GM23248 (cell line): ENCODE results near the gene RALGAPA2.

DNA sequence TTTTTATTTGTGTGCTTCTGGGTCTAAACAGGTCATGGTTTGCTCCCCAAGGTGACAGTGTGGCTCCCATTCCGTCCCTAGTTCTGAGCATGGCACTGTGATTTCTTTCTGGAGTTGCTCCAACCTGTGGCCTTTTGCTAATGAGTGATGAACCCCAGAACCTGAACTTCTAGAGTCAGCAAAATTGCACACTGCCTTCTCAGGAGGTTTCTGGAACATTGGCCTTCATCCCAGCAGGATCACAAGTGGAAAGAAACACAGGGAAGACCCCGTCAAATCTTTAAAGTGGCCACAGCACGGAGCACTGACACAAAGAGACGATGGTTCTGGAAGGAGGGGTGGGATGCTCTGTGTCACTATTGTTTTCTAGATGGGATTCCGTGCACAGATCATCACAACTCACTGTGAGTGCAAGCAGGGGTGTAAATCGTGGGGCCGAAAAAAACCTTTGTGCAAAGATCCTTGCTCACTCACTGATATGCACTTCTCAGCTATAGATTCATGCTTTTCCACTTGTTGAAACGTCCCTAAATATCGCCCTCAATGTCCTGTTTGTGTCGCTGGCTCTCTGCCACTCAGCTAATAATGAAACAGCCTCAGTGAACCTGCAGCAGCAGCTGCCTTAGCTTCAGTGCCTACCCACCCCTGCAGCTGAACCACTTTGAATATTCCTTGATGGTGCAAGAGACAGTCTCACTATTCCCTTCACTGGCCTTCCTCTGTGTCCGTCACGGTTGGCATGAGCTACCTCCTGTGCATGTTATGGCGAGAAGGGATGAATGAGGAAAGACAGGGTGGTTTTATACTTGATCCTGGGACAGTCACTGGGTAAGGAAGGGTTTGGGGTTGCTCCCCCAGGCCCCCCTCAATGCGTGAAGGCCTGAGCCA lies 129.0 kb upstream of the NAA20 start:
- RAMPAGE, long total RNA: no peak

DNA sequence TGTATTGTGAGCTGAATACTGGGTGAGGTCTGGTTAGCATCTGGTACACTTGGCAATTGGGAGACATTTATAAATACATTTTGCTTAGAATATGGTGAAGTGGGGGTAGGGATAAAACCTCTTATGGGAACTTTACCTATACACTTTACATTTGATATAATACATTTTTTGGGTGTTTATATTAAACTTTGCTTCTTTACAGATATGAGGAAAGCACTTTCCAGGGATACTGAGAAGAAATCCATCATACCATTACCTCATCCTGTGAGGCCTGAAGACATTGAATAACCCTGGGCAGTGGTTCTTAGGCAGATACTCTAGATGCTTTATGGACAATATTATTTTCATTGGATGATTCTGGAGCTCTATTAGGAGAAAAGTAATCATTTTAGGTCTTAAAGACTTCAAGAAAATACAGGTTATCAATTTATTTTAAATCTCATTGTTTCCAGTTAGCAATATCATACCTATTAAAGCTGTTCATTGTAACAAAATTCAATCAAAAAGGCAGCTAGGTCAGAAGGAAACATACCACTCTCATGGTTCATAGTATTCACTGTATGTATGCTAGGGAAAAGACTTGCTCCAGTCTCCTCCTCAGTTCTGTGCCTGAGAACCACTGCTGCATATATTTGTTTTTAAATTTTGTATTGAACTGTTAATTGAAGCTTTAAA lies 15.9 kb downstream of the NAA20 start:
- RAMPAGE, long total RNA: no peak

GRCh38 chr20:20138165-20138772 lies 85.9 kb downstream of the CFAP61 start:
- RAMPAGE, long total RNA: no peak

- RAMPAGE, long total RNA: no peak
Measured at GRCh38 chr20:20411428-20411917, 43.6 kb downstream of the INSM1 start.

GRCh38 chr20:20486517-20487252 lies 118.8 kb downstream of the INSM1 start:
- RAMPAGE, long total RNA: no peak

GRCh38 chr20:20690750-20691070 lies 21.7 kb downstream of the RALGAPA2 start:
- RAMPAGE, long total RNA: no peak

- RAMPAGE, long total RNA: no peak
Measured at GRCh38 chr20:20696234-20696860, 16.1 kb downstream of the RALGAPA2 start.

GRCh38 chr20:20712340-20713137 lies at the start of gene RALGAPA2:
RALGAPA2 (minus strand) TSS chr20:20712644.
- RAMPAGE, long total RNA: no peak

DNA sequence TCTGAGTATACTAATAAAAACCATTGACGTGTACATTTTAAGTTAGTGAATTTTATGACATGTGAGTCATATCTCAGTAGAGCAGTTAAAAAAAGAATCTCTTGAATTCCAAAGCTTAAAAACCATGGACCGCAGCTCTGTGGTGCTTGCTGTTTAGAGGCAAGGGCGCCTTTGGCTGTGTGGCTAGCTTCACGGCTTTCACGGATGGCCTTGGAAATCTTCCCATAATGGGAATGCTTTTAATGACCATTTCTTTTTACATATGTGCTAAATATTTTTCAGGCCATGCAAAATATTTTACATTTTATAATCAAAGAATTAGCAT lies 57.4 kb downstream of the KIZ start:
- RAMPAGE, long total RNA: no peak

DNA sequence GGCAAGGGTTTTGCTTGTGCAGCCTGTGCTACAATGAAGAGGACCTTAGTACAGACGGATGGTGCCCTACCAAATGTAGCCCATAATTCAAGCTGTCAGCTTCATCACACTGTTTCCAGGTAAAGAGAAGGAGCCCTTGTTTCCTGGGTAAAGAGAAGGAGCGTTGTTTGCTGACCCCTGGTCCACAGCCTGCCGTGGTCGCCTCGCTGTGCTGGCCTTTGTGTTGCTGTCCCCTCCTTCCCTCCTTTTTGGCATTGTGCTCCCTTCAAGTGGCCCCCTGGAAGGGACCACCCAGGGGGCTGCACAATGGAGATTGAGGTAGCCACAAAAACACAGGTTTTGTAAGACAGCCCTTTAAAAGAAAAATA lies 63.7 kb downstream of the KIZ start:
- RAMPAGE, long total RNA: no peak

DNA sequence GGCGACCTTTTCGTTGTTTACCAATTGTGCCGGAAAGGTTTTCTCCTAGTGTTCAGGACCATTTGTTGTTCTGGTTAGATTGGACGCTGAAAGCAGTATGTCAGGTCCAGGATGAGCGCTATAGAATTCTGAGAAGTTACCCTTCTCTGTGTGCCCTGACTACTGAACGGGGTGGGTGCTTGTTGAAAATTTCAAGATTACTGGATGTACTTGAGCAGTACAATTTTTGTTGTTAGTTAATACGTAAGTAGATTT lies 721 bp downstream of the XRN2 start:
- RAMPAGE, long total RNA: no peak

- RAMPAGE, long total RNA: no peak
Measured at GRCh38 chr20:22490686-22491418, 93.5 kb downstream of the FOXA2 start.

- RAMPAGE, long total RNA: no peak
Measured at GRCh38 chr20:22578194-22578714, 6.1 kb downstream of the FOXA2 start.

DNA sequence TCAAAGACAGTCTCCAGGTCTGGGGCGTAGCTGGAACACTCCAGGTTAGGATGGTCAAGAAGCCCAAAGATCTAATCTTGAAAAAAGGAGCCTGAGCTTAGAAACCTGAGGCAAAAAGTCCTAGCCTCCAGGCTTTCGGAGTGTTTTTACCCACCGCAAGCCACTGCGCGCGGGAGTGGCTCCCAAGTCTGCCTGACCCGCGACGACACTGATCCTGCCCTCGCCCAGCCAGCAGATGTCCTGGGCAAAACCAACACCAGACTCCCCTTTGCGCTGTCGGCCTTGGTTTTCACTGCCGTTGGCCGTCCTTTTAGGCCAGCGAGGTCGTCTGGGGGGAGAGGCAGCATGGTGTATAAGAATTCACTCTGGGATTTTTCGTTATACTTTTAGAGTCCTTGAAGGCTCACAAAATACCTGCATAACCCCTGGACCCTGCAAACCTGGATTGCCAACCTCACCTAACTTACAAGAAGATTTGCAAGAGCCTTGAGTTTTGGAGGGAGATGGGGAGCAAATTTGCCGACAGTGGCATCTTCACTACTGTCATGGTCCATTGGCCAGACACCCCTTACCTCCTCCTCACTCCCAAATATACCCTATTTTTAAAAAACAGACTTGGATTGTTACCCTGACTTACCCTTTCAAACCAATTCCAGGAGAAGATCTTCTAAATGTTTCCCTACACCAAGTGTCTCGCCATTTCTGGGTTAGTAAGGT lies 4.6 kb downstream of the FOXA2 start:
- RAMPAGE, long total RNA: no peak

DNA sequence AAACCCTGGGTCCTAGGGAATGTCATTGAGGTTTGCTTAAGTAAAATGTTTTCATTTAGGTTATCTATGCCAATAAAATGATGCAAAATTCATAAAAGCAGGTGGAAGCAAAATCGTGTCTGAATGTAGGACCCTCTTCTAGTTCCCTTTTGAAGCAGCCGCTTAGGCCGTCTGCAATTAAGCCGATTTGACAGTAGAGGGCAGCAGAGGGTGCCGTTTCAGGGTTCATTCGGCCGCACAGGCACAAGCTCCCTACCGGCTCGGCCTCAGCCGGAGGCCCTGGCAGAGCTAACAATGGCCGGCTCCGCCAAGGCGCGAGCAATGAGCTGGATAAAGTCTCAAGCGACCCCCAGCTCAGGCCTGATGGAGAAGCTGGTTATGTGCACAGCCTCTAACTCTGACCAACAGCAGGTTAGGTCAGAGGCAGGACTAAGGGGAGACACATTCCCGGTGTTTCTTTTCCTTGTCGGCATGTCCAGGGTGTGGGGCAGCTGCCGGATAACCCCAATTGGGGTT lies 107.3 kb upstream of the FOXA2 start:
- RAMPAGE, long total RNA: no peak

DNA sequence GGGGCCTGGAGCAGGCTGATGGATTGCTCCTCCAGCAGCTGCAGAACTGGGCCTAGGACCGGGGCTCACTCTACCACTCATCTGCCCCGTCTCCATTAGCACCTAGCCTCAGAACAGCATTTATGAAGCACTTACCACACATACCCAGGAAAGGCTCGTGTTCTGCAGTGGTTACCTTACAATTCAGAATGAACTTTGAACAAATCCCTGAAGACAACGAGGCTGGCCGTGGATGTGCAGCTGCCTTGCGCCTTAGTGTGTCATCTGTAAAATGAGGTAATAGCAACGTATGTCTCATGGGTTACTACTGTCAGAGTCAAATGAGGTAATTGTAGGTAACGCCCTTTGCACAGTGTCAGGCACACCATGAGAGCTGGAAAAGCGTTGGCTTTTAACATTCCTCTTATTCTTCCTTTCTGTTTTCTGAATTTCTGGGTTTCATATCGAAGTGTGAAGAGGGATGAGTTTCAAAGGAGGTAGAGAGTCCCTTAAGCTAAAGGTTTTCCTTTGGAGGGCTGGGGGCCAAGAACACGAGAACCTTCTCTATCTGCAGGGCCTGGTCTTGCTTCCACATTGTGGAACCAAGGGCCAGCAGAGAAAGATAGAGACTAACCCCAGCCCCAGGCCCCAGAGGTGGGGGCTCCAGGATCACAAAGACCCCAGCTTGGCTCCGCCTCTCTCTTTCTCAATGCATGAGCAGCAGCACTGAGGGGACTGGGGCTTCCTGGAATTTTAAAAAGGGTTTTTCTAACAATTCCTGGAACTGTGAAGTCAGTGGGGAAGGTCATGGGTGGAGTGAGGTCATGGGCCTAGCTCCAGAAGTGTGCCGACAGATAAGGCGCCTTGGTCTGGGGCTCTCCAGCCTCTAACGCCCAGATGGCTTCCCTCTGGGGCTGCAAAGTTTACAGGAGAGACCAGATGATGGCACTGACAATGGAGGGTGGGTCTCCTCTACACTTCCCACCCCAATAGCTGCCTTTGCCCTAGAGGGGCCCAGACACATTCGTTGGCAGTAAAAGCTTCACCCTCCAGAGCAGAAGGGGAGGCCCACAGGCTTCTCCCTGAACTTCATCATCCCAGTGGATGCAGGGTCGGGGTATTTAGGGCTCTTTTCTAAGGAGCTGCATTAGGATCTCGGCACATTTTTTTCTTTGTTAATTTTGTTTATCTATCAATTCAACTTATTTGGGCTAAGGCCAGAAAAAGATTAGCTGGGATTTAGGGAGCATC lies 46.7 kb upstream of the CD93 start:
- RAMPAGE, long total RNA: no peak

DNA sequence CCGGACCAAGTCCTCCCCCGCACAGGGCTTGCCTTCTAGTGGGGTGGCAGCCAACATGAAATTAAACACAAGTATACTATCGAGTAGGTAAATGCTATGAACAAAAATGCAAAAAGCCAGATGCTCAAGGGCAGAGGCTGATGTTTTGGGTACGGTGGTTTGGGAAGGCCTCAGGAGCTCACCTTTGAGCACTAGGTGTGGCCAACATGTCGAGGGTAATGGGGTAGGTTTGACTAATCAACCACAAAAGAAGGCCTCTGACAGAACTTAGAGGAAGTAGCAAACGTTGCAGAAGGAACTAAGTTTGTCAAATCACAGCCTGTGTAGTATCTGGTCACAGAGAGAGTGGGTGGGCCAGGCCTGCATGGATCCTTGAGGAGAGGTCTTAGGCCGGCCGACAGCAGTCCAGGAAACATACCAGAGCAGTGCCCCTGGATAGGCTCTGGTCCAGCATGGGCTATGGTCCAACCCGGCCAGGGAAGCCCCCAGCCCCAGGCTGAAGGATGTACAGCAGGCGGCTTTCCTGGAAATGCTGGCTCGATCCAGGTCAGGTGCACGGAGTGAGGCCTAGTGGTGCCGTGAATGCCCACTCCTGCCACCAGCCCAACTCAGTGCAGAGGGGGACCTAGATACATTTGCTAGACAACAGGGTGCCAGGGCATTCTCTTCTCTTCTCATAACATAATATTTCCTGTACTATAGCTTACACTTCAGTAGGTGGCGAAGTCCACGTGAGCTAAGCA lies 56.2 kb upstream of the CD93 start:
- RAMPAGE, long total RNA: no peak

DNA sequence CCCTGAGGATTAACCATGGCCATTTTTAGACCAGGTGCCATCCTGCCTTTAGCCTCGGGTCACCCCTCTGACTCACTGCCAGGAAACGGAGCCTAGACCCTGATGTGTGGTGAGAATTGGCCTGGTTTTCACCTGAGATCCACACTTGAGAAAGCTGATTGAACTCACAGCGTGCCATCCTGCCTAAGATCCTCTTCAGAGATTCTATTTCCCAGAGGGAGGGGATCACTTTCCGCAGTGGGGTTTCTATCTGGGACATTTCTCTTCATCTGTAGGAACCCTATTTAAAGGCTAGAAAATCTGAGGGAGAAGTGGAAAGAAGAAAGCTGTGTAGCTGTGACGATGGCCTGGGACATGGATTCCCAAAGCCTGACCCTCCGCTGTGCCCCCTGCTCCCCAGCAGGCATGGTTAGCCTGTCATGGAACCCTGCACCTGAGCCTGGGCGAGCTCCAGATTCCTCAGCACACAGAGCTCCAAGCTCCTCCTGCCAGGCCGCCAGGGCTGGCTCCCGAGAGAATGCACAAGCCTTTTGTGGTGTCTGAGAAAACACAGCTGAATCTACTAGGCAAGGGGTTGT lies 64.0 kb upstream of the CD93 start:
- RAMPAGE, long total RNA: no peak

- RAMPAGE, long total RNA: no peak
Measured at GRCh38 chr20:23269748-23271144, 80.3 kb upstream of the NXT1 start.

- RAMPAGE, long total RNA: no peak
Measured at GRCh38 chr20:23293639-23294201, 56.9 kb upstream of the NXT1 start.